HT1080 (cell line): ENCODE results near the gene CDC42SE2.

DNA sequence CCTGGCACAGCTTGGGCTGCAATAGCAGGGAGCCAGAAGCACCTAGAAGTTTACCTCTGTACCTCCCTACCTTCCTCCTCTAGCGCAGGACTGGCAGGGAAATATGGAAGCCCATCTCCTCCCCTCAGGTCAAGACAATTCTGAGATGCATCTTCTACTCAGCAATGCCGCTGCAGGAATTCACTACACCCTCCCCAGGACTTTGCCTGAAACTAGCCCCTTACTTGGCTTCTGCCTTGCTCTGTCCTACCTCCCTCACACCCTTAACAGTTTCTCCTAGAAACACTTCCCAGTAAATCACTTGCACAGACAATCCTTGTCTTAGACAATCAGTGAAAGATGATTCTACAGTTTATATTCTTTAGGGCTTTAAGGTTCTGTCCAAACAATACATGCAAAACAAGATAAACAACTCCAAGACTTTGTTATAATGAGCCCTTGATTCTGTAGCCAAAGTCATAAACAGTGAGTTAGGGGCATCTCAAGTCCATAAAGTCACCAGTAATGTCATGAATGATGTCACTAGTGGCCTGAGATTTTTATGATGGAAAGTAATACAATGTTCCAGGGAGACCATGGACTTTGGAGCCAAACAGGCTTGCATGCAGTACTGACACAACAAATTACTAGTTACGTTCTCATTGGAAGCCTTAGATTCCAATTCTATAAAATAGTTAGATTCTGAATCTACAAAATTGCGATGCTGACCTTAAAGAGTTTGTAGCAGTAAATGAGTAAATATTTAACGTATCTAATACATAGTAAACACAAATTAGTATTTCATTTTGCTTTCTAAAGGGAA is 280.2 kb downstream of the HINT1 start:
RAMPAGE:
- cytosol, long total RNA, result no peak
- long total RNA, result no peak
- nucleus, long total RNA, result no peak

RAMPAGE:
- cytosol, long total RNA, result no peak
- long total RNA, result no peak
- nucleus, long total RNA, result no peak
Observed at GRCh38 chr5:130897356-130898399, 267.4 kb downstream of the HINT1 start.

DNA sequence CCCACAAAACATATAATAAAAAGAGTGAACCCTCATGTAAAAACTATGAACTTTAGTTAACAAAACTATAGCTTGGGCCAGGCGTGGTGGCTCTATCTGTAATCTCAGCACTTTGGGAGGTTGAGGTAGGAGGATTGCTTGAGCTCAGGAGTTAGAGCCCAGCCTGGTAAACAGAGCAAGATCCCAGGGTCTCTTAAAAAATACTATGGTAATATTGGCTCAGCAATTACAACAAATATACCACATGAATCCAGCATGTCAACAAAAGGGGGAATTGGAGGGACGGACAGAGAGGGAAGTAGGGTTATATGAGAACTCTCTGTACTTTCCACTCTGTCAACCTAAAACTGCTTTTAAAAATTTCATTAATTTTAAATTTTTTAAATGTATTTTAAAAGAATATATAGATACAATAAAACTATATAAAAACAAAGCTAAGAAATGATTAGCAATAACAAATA is 13.1 kb upstream of the CDC42SE2 start:
RAMPAGE:
- cytosol, long total RNA, result no peak
- long total RNA, result no peak
- nucleus, long total RNA, result no peak

DNA sequence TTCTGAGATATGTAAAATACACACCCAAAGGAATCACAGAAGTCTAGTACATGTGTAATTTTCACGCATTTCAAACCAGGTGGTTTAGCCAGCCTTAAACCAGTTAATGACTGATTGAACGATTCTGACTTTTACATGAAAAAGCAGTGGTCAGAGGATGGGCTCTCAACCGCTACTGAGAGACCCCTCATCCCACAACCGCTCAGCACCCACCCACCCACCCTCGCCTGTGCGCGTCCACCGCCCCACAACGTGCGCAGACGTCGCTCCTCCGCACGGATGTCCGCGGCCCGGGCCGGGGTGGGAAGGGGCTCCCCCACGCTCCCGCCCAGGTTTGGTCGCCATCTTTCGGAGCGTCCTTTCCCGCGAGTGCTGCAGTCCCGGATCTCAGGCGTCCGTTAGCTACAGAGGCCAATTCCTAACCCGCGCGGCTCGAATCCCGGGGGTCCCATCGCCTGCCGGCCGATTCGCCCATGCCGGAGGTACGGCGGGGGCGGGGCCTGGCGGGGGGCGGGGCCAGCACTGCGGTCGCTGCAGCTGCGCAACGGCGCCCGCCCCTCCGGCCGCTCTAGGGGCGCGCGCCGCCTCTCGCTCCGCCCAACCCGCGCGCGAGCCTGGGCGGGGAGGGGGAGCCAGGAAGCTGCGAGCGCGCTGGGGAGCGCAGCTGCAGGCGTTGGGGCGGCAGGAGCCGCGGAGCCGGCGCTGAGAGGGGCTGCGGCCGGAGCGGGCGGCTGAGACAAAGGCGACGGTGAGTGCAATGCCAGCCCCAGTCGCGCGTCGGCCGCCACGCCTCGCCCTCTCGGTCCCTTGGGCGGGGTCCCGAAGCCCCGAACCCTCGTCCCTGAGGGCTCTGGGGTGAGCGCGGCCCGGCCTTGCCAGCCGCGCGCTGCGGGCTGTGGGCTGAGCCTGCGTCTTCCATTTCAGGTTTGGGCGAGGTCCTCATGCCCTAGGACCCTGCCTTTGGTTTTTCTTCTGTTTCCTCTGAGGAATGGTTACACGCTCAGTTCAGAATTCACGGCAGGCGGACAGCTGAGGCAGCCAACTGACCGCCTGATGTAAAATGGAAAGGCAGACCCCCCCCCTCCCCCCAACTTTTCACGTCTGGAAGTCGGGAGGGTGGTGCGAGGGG is at the start of gene CDC42SE2:
Gene CDC42SE2, plus strand, starts transcription at position 635 of the 1,129 bp plus-strand sequence.
RAMPAGE:
- cytosol, long total RNA, result no peak
- long total RNA, result start-site peak on the plus strand centred at position 663 of the sequence, 57 bp wide, 151 reads
- nucleus, long total RNA, result no peak

GRCh38 chr5:131264548-131265072 is 757 bp downstream of the CDC42SE2 start:
RAMPAGE:
- cytosol, long total RNA, result no peak
- long total RNA, result no peak
- nucleus, long total RNA, result no peak

DNA sequence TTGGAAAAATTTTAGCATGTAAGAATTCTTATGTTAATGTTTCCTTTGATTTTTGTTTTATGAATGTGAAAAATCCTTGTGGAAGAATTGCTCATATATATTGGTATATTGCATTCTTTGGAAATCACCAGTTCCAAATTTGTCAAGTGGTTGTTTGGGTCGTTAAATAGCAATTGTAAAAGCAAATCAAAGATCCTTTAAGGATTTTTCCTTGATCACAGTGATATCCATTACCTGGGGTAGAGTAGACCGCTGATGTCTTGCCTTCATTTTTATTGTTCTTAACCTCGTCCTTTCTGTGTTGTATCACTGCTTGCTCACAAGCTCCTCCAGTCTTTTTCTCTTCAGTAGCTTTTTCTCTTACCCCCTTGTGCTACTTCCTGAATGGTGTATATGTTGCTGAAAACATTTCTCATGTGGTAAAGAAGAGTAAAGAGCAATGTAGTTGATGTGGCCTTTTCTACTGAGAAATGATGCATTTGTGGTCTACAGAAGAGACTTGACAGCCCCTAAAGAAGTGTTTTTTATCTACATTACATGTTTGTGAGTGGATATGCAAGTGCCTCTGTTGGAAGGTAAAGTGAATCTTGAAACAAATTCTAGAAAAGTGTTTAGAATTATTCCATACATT is 17.2 kb downstream of the CDC42SE2 start:
RAMPAGE:
- cytosol, long total RNA, result no peak
- long total RNA, result no peak
- nucleus, long total RNA, result no peak

GRCh38 chr5:131343030-131343982 is 79.5 kb downstream of the CDC42SE2 start:
RAMPAGE:
- cytosol, long total RNA, result no peak
- long total RNA, result no peak
- nucleus, long total RNA, result no peak

GRCh38 chr5:131348512-131349046 is 84.7 kb downstream of the CDC42SE2 start:
RAMPAGE:
- cytosol, long total RNA, result no peak
- long total RNA, result no peak
- nucleus, long total RNA, result no peak

GRCh38 chr5:131399656-131400028 is 135.8 kb downstream of the CDC42SE2 start:
RAMPAGE:
- cytosol, long total RNA, result no peak
- long total RNA, result no peak
- nucleus, long total RNA, result no peak

DNA sequence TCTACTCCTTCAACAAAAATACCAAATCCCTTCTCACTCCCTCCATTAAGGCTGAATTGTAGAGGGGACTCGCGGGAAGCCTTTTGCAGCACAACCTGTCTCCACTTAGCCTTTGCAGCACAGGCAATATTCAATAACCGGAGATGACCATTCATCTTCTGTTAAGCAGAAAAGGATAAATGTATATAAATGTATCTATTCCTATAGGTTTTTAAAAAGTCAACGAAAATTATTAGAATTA is 142.5 kb downstream of the RAPGEF6 start:
RAMPAGE:
- cytosol, long total RNA, result no peak
- long total RNA, result no peak
- nucleus, long total RNA, result no peak

RAMPAGE:
- cytosol, long total RNA, result no peak
- long total RNA, result no peak
- nucleus, long total RNA, result no peak
Observed at GRCh38 chr5:131578041-131579118, 56.6 kb downstream of the RAPGEF6 start.

RAMPAGE:
- cytosol, long total RNA, result no peak
- long total RNA, result no peak
- nucleus, long total RNA, result no peak
Observed at GRCh38 chr5:131660852-131661795, 26.1 kb upstream of the RAPGEF6 start.

RAMPAGE:
- cytosol, long total RNA, result no peak
- long total RNA, result no peak
- nucleus, long total RNA, result no peak
Observed at GRCh38 chr5:131677012-131677794, 42.2 kb upstream of the RAPGEF6 start.

DNA sequence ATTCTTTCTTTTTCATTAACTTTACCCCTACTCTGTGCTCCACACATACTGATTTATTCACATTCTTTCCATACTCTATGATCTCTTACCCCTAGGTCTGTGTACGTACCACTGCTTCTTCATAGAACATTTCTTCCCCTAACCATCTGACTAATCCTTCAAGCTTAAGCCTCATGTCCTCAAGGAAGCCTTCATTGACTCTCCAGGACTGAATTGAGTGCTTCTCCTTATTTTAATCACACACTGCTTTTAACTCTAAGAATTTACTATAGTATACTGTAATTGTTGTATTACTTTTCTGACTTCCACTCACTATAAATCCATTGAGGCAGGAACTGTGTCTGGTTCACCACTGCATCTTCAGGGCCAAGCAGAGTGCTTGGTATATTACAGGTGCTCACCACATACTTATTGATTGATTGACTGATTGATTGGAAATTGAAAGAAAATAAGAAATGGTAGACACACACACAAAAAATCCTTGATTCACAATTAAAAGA is 79.6 kb upstream of the RAPGEF6 start:
RAMPAGE:
- cytosol, long total RNA, result no peak
- long total RNA, result no peak
- nucleus, long total RNA, result no peak

RAMPAGE:
- cytosol, long total RNA, result no peak
- long total RNA, result no peak
- nucleus, long total RNA, result no peak
Observed at GRCh38 chr5:131728784-131729299, 68.0 kb downstream of the FNIP1 start.

DNA sequence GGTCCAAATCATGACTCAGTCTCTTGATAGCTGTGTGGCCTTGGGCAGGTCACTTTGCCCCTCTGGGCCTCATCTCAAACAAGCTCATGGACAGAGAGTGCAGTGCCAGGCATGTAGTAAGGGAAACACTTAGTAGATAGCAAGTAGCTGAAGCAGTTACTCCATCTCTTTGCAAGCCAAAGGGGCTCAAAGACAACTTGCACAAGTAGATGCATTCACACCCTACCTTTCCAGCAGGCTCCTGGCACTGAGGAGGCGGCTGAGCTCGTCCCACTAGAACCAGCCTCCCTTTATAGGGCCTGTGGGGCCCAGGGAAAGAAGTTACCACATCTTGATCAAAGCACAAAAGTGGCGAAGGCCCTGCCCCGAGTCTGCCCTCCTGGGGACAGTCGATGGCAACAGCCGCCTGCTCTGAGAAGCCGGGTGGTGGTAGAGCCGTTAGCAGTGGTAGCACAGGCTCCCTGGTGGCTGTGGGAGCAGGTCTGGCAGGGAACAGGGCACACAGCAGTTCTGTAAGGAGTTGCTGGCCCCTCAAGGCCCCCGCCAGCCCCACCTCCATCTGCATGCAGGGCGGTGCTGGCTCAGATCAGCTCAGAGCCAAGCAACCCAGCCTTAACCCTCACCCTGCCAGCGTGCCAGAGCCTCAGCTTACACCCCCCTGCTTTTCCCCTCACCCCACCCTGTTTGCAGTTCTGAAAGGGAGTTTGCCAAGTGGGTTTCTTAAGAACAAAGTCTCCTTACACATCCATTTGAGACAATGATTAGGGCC is 12.1 kb downstream of the ACSL6 start:
RAMPAGE:
- cytosol, long total RNA, result no peak
- long total RNA, result no peak
- nucleus, long total RNA, result no peak

DNA sequence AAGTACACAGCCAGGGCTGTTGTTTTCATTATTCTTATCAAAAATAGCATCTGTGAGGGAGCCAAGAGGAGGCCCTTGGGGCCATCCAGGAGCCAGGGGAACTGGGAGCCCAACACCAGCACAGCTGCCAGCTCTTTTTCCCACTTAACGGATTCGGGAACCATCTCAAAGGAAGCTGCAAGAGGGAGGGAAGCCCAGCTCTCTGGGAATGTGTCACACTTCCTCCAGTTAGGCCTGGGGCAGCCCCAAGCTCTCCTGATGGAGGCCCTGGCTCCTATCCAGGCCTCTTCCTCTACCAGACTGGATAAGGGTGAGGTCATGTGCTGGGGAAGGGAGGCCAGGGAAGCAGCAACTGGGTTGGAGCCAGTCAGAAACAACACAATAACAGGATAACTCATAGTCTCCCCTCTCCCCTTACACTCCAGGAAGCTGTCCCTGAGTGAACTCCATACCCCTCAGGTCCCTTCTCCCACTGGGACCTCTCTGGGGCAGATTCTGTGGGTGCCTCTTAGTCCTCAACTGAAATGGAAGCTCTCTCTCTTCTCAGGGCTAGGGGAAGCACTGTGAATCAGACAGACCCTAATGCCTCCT is 12.8 kb downstream of the CSF2 start:
RAMPAGE:
- cytosol, long total RNA, result no peak
- long total RNA, result no peak
- nucleus, long total RNA, result no peak

DNA sequence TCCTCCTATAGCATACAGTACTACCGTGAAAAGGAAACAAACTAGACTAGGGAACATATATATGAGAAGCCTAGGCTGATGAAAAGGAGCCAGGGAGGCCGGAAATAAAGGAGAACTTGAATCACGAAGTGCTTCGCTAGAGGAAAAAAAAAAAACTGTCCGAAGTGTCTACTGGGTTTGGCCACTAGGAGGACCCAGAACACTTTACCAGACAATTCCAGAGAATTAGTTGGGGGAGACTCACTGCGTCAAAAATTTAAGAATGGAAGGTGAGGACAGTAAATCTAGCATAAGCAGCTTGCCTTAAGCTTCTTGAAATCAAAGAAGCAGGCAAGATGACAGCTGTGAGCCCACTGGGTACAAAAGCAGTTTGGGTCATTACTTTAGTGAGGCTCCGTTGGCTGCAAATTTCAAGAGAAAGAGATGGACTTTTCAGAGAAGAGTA is 47.5 kb downstream of the P4HA2 start:
RAMPAGE:
- cytosol, long total RNA, result no peak
- long total RNA, result no peak
- nucleus, long total RNA, result no peak

RAMPAGE:
- cytosol, long total RNA, result no peak
- long total RNA, result no peak
- nucleus, long total RNA, result no peak
Observed at GRCh38 chr5:132265536-132266292, 8.2 kb downstream of the PDLIM4 start.

DNA sequence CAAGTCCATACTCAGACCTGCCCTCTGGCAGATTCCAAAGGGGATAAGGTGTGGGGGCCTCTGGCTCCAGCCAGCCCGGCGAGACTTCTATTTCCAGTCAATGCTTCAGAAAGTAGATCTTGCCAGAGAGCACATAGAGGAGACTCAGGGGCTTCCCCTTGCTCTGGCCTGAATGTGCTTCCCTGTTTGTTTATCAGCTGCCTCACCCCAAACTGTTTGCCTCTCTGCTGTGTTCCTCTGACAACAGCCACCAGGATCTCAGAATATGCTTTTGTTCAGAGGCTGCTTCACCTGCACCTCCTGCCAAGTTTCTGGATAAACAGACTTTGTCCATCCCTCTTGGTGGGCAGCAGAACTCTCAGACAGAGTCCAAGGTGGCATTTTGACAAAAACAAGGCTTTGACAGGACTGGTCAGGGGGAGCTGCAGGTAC is 7.7 kb downstream of the SLC22A4 start:
RAMPAGE:
- cytosol, long total RNA, result no peak
- long total RNA, result no peak
- nucleus, long total RNA, result no peak